Bronchus fibroblast of lung (primary cell): ENCODE data around the gene EPDR1.

- RAMPAGE, long total RNA, result no peak
These were observed 56.6 kb downstream of the ELMO1 start for GRCh38 chr7:37392154-37392377.

DNA sequence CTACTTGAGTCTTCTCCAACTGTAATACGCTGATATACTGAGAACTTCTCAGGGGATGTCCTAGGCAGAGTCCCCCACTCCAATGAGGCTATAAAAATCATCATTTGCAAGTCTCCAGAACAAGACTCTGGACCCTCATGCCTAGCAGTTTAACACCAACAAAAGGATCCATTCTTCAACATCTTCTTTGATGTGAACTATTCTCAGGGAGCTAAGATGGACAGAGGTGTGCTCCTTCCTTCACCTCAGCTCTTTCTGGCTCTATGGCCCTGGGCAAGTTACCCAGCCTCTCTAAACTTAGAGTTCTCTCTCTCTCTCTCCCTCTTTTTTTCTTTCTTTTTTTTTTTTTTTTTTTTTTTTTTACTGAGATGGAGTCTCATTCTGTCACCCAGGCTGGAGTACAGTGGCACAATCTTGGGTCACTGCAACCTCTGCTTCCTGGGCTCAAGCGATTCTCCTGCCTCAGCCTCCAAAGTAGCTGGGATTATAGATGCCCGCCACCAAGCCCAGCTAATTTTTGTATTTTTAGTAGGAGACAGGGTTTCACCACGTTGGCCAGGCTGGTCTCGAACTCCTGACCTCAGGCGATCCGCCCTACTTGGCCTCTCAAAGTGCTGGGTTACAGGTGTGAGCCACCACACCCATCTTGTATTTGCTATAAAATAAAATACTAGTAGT, 22.7 kb downstream of the ELMO1 start:
- RAMPAGE, long total RNA, result no peak

DNA sequence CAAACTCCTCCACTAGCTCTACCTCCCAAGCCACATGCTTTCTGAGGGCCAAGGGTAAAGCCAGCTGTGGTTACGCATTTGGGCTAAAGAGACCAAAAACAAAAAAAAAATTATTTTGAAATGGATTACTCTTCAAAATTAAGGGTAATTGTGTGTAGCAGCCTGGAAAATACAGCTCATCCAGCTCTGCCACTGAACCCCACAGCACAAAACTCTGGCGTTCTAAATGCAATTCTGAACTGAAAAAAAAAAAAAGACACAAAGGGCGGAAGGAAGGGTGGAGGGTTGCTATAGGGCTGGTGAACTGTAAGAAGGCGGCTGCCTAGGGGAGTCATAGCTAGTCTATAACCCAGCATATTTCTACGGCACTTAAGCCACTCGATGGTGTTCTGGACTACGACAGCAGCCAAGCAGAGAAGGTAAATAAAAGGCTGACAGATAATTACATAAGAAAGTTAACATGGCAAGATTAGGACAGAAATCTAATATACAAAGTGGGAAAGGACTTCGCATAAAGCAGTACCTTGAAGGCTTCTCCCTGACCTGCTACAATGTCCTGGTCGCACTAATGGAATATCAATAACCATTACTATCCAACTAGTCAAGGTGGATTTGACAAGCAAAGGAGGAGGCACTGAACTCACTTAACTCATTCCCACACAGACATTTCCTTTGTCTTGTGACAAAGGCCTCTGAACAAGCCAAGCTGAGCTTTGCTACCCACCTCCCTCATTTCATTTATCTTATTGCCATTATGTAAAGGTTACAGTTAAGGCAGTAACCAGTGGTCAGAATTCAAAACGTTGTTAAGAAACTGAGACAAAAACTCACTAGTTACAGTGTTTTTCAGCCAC, 7.5 kb downstream of the ELMO1 start:
- RAMPAGE, long total RNA, result no peak

GRCh38 chr7:37444596-37444839, 4.1 kb downstream of the ELMO1 start:
- RAMPAGE, long total RNA, result no peak

- RAMPAGE, long total RNA, result no peak
These were observed 1.9 kb downstream of the ELMO1 start for GRCh38 chr7:37446744-37447139.

DNA sequence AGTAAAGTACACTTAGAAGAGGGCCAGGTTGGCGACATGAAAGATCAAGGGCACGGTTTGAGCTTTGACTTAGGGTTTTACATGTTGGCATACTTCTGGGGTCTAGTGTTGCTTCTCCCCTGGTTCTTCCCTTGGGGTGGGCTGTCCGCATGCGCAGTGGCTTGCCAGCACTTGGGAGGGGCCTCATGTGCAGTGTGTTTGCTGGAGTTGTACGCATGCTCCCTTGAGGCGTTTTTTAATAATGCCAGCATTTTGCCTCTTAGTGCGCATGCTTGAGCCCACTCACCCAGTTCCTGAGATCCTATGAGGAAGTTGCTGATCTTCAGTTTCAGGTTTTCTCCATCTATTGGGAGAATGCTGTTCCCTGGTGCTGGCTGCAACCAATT, 113.5 kb upstream of the GPR141 start:
- RAMPAGE, long total RNA, result no peak

- RAMPAGE, long total RNA, result no peak
These were observed at the start of gene EPDR1 for GRCh38 chr7:37920388-37921390. Gene EPDR1, plus strand, starts transcription at chr7:37920640.

DNA sequence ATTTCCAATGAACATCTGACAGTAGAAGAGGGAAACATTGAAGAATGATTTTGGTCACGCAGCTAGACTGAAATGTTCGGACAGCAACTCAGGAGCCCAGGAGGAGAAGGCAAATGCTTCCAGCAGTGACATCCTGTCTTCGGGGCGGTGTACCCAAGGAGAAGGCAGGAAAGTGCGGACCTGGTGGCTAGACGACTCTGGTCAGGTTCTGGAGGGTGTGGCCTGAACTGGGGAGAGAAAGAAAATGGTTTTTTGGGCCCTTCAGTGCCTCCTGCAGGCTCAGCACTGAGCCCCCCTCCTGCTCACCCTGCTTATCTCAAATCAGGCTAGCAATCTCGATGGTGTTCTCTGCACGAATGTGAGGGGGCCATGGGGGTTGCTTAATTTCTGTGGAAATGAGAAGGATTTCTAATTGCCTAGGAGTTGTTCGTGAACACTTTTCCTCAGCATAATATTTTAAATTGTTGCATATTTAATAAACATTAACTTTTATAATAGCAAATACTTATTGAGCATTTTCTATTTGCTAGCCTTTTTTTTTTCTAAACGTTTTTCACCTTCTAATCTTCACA, 122.2 kb downstream of the STARD3NL start:
- RAMPAGE, long total RNA, result no peak

DNA sequence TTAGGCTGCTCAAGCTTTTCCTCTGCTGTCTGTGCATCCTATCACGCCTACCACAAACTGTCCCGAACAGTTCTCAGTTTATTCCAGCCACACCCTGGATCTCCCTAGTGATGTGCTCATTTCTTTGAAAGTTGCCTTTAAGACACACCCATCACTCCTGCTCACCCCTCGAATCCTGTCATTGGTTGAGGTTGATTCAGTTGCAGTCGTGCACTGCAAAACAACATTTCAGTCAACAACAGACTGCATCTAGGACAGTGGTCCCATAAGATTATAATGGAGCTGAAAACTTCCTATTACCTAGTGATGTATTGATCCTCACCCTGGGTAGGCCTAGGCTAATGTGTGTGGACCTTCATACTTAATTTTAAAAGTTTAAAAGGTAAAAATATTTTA, 41.5 kb upstream of the AMPH start:
- RAMPAGE, long total RNA, result no peak

DNA sequence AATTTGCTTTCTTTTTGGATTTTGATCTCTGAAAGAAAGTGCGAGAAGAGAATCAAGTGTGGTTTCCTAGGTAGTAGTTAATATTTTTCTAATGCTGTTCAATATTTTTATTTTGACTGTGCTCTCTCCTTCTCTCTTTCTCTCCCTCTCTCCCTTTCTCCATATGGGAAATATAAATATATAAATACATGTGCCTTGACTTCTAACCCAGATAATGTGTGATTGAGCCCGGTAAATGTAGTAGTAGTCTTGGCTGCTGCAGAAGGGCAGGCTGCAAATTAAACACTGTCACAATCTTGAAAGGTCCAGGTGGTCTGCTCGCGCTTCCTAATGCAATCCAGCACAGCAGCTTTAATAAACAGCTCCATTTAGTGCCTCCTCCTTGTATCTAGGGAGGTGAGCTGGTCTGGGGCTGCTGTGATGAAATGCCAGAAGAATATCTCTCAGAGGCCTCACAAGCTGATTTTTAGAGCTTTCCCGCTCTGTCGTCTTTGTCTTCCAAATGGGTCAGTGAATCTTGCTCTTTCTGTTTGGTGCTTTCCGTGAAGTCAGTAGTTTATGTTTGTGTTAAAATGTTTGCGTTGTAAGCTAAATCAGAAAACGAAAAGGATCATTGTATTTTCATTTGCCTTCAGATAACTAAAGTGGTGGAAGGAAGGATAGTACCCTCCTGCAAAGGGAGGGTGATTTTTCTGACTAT, 790 bp downstream of the POU6F2 start:
- RAMPAGE, long total RNA, result no peak

DNA sequence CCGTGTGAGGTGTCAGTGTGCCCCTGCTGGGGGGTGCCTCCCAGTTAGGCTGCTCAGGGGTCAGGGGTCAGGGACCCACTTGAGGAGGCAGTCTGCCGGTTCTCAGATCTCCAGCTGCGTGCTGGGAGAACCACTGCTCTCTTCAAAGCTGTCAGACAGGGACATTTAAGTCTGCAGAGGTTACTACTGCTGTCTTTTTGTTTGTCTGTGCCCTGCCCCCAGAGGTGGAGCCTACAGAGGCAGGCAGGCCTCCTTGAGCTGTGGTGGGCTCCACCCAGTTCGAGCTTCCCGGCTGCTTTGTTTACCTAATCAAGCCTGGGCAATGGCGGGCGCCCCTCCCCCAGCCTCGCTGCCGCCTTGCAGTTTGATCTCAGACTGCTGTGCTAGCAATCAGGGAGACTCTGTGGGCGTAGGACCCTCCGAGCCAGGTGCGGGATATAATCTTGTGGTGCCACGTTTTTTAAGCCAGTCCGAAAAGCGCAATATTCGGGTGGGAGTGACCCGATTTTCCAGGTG, 35.1 kb downstream of the POU6F2 start:
- RAMPAGE, long total RNA, result no peak

DNA sequence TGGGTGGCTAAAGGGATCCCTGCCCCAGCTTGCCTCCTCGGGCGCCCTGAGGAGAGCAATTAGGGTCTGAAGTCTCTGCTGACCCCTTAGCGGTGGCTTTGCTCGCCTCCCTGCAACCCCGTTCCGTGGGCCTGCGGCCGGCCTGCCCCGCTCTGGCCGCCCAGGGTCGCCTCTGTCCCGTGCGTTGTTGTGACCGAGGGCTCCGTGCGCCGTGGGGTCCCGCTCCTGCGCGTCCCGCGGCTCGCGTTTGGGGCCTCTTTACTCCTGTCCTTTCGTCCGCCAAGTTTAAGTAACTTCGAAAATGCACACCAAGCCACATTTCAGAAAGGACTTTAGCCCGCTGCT, 308 bp downstream of the SUGCT start:
- RAMPAGE, long total RNA, result no peak

DNA sequence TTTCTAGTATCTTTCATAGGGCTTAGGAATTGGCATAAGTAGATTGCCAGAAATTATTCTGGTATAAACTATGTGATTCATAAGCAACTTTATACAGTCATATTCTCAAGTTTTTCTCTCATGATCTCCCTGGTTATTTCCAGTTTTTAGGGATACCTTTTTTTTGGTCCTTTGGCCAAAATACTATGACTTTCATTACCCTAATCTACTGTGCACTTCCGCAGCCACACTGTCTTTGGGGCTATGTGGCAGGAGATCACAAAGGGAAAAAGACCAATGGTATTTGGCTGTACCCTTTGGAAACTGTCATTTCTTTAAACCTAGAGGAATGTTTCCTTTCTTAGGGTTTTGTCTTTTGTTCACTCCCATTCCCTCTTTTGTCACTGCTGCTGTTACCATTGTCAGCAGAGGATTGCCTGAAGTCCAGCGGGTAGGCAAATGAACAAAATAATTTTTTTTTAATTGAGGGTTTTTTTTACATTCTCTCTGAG, 374.4 kb downstream of the SUGCT start:
- RAMPAGE, long total RNA, result no peak

DNA sequence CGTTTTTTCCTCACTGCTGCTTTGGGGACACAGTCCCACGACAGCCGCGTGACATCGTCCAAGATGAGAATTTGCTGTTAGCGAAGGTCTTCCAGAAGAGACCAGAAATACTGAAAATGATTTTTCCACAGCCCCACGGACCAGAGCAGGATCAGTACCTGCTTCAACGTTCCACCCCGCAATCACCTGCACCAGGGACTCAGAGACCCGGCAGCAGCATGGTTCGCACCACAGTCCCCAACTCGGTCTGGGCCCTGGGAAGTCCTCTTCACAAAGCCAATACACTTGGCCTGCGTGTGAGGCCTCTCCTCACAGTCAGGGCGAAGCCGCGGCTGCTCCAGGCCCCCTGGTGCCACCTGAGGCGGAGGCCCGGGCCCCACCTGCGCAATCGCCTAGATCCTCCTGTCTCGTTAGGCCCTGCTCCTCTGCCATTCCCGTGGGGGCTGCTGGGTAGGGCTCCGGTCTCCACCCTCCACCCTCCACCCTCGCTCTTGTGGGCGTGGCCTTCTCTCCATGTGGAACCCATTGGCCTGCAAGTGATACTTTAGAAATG, 553.4 kb downstream of the INHBA start:
- RAMPAGE, long total RNA, result no peak

DNA sequence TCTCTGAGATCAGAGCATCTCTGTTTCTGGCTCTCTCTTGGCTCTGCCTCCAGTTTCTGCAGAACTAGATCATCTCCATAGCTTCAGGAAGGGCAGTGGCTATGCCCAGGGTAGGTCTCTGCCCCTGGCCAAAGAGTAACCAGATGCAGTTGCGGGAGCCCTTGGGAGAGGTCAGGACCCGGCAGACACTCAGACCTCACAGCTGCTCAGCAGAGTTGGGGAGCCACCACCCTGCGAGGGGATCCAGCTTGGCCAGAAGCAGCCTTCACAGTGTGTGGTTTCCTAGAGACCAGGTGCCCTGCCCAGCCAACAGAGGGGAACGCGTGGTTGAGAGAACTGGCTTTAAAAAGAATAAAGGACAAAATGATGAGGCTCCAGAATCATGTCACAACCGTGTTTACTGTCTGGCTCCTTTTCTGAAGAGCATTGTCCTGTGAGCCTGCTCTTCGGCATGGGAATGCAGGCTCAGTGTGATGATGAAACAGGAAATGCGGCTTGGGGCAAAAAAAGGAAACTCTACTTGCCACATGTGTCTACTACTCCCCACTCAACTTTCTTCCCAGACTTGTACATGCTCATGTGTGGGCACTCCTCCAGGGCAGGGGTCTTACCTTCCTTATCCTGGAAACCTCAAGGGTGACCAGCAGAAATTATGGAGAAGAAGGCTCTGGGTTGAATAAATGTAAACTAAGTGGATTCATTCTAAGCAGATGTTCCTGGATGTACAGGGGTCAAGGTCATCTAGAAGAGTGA, 243.1 kb downstream of the INHBA start:
- RAMPAGE, long total RNA, result no peak

- RAMPAGE, long total RNA, result no peak
These were observed 15.0 kb downstream of the INHBA start for GRCh38 chr7:41687640-41688525.

GRCh38 chr7:42152778-42153089, 84.3 kb downstream of the GLI3 start:
- RAMPAGE, long total RNA, result no peak

GRCh38 chr7:42227843-42228963, 8.8 kb downstream of the GLI3 start:
- RAMPAGE, long total RNA, result no peak

DNA sequence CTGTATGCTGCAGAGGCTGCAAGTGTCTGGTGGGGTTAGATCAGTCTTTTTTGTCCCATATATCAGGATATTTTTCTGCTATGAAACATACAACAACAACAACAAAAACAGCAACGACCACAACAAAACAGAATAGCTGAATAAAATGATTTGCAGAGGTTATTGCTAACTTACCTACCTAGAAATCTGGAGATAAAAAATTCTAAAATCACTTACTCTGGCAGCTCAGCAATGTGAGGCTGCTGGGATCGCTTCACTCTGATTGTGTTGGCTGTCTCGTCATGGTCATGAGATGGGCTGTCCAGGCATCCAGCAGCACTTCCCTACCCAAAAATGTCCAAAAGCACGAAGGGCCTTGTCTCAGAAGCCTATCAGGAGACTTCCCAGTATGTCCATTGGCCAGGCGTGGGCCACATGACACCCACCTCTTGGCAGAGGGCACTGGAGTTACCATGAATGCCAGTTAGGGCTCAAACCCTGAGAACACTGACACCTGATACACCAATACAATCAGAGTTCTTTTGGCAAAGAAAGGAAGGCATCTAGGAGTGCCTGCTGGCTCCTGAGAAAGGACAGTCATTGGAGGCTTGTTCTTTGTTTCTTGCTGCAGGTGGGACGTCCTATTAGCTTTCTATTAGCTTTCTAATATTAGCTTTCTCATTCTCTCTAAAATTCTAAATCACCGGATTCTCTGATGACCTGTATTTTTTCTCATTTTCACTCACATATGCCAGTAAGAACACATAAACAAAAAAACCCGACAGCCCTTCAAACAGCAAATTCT, 27.0 kb upstream of the GLI3 start:
- RAMPAGE, long total RNA, result no peak

DNA sequence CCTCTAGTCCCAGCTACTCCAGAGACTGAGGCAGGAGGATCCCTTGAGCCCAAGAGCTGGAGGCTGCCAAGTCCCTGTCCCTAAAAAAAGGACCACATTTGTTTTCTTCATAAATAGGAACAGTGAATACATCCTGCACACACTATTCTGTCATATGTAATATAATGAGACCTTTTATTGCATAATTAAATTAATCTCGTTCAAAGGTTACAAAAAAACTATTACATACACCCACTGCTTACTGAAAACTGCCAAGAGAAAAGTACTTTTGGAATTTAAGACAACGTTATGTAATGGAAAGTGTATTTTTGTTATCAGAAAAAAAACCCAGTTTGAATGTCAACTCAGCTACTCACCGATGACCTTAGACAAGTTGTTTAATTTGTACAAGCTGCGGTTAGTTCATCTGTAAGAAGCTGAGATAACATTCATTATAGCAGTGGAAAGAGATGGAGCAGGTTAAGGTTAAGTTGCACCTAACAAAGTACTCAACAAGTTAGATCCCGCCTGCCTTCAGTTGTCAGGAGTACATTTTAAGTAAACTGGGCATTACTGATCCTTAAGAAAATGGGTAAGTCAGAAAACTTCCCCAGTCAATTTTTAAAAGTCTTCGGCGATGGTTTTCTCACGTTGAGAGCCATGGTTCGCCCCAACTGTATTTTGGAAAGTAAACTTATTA, 1.1 kb downstream of the PSMA2 start:
- RAMPAGE, long total RNA, result no peak